Mucosa of descending colon (tissue), 1 donor: ENCODE data around the gene EEF1E1.

DNA sequence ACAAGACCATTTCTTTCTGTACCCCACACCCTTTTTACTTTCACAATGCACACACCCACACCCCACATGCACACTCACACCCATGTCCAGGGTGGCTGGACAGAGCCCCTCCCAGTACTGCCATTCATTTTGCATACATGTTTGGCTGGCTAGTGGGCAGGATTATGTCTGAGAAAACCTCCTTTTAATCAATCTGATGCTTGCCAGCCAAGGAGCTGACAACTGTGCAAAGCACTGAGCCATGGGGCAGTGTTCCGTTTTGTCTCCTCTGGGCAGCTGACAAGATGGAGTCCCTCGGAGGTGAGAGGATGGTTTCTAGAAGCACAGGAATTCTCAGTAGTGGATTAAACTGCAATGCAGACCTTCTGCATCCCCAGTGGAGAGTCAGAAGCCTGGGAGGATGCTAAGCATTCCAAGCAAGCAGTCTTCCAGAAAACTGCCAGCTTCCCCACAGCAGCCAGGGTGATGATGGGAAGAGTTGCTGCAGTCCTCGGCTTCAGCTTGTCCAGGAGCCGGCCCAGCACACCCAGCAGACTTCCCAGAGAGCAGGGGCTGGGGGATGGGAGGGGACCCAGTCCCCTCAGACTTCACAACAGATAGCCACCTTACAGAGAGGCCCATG lies 163.5 kb downstream of the LY86 start:
- PRO-cap = bidirectional peak, plus-strand start at position 191 of the sequence, minus-strand start outside the sequence

- PRO-cap = bidirectional peak, plus-strand start at chr6:6803925, minus-strand start at chr6:6803647
Observed at GRCh38 chr6:6803079-6804115, 214.9 kb downstream of the LY86 start.

DNA sequence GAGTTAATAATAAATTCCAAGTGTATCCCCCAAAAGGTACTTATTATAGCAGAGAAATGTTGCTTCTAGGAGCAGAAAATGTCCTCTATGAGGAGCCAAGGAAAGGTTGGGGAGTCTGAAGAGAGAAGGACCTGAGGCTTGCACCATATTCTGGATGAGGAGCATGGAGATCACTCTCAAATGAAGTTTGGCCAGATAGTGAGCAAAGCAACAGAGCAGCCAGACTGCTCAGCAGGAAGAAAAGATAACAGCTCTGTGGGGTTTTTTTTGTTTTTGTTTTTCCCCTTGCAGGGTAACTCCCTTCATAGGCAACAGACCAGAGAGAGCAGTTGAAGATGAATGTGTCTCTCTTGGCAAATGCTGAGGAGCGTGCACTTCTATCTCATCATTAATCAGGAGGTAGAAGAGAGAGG lies 66.4 kb upstream of the RREB1 start:
- PRO-cap = no peak

- PRO-cap = bidirectional peak, plus-strand start at chr6:7108461, minus-strand start at chr6:7108330; bidirectional peak, plus-strand start at chr6:7108645, minus-strand start at chr6:7108553
Observed at GRCh38 chr6:7108311-7108914, 652 bp downstream of the RREB1 start.

- PRO-cap = no peak
Observed at GRCh38 chr6:7130164-7130612, 22.4 kb downstream of the RREB1 start.

GRCh38 chr6:7164467-7165616 lies 57.1 kb downstream of the RREB1 start:
- PRO-cap = no peak

GRCh38 chr6:7219157-7219867 lies 93.7 kb downstream of the SSR1 start:
- PRO-cap = no peak

- PRO-cap = no peak
Observed at GRCh38 chr6:7230233-7231498, 82.3 kb downstream of the SSR1 start.

GRCh38 chr6:7281243-7282134 lies 31.5 kb downstream of the SSR1 start:
- PRO-cap = no peak

DNA sequence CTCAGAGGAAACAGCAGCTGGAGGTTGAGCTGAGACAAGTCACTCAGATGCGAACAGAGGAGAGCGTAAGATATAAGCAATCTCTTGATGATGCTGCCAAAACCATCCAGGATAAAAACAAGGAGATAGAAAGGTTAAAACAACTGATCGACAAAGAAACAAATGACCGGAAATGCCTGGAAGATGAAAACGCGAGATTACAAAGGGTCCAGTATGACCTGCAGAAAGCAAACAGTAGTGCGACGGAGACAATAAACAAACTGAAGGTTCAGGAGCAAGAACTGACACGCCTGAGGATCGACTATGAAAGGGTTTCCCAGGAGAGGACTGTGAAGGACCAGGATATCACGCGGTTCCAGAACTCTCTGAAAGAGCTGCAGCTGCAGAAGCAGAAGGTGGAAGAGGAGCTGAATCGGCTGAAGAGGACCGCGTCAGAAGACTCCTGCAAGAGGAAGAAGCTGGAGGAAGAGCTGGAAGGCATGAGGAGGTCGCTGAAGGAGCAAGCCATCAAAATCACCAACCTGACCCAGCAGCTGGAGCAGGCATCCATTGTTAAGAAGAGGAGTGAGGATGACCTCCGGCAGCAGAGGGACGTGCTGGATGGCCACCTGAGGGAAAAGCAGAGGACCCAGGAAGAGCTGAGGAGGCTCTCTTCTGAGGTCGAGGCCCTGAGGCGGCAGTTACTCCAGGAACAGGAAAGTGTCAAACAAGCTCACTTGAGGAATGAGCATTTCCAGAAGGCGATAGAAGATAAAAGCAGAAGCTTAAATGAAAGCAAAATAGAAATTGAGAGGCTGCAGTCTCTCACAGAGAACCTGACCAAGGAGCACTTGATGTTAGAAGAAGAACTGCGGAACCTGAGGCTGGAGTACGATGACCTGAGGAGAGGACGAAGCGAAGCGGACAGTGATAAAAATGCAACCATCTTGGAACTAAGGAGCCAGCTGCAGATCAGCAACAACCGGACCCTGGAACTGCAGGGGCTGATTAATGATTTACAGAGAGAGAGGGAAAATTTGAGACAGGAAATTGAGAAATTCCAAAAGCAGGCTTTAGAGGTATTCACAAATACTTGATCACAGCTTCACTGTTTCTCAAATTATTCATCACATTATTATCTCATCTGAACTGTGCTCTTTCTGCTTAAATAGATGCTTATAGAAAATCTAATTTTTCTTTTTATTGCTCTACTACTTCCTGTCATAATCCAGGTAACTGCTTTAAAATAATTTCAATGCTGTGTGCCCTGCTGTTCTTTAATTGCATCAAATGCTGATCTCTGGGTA lies 9.0 kb upstream of the SNRNP48 start:
- PRO-cap = no peak

DNA sequence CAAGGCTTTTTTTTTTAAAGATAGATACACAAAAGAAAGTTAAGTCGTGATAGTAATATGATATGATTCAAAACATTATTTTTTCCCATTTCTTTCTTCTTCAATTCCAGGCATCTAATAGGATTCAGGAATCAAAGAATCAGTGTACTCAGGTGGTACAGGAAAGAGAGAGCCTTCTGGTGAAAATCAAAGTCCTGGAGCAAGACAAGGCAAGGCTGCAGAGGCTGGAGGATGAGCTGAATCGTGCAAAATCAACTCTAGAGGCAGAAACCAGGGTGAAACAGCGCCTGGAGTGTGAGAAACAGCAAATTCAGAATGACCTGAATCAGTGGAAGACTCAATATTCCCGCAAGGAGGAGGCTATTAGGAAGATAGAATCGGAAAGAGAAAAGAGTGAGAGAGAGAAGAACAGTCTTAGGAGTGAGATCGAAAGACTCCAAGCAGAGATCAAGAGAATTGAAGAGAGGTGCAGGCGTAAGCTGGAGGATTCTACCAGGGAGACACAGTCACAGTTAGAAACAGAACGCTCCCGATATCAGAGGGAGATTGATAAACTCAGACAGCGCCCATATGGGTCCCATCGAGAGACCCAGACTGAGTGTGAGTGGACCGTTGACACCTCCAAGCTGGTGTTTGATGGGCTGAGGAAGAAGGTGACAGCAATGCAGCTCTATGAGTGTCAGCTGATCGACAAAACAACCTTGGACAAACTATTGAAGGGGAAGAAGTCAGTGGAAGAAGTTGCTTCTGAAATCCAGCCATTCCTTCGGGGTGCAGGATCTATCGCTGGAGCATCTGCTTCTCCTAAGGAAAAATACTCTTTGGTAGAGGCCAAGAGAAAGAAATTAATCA lies 7.2 kb upstream of the SNRNP48 start:
- PRO-cap = no peak

DNA sequence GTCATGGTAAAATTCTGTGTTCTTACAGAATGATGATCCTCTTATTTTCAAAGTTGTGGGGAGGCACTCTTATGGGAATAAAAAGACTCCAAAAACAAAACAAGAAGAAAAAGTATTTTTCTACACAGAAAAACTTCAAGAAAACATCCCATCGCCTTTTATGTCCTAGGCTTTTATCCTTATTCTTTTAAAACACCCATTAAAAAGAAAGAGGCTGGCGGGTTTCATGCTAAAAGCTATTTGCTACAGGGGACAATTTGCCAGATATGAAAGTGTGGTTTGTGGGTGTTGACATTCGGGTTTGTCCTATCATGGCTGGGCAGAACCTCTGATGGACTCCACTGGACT lies 37.4 kb downstream of the BMP6 start:
- PRO-cap = no peak

GRCh38 chr6:7882212-7883127 lies 28.1 kb downstream of the TXNDC5 start:
- PRO-cap = no peak

- PRO-cap = no peak
Observed at GRCh38 chr6:7986005-7986834, 75.6 kb upstream of the TXNDC5 start.

- PRO-cap = bidirectional peak, plus-strand start at chr6:8102757, minus-strand start at chr6:8102539
Observed at GRCh38 chr6:8101710-8102875, at the start of gene EEF1E1. Gene EEF1E1, minus strand, starts transcription at chr6:8102548.

- PRO-cap = no peak
Observed at GRCh38 chr6:9385474-9385673, 950.0 kb upstream of the SLC35B3 start.

DNA sequence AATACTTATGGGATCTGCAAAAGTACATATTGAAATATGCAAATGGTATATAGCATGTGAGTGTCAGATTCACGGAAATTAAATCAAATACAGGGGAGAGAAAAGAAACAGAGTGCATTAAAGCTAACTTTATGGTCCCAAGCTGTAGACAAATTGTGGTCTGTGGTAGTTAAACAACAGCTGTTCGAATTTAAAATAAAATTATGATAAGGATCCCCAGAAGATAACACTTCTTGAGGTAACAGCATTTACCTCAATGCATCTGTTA lies 273.7 kb downstream of the TFAP2A start:
- PRO-cap = no peak

DNA sequence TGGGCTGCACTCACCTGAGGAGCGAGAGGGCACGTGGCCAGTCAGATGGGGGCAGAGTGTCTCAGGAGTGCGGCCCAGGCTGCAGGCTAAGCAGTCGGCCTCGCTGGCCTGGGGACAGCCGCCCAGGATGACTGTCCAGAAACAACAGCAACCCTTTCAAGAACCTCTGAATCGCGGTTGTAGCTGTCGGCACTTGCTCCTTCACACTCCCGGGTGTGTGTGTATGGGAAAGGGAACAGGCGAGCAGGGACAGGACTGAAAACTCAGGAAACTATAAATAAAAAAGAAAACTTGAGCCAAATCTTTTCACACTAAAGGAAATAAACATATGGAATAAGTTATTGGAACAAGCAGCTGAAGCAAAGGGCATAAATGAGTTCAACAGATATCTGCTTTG lies 63.0 kb downstream of the TFAP2A start:
- PRO-cap = no peak

GRCh38 chr6:10398486-10398963 lies 16.3 kb downstream of the TFAP2A start:
- PRO-cap = no peak

GRCh38 chr6:10413665-10414525 lies 979 bp downstream of the TFAP2A start:
- PRO-cap = no peak